Helper T cell (primary cell): ENCODE measurements around the genes NOX1, GPRASP1, BEX2, TCEAL3, H2BW2, SLC25A53 and SERPINA7.

- PRO-cap, 2 experiments, result no peak in any of the 2 experiments
Observed at GRCh38 chrX:99066651-99067183, 1343.4 kb downstream of the PCDH19 start.

GRCh38 chrX:100648804-100649023 is 4.7 kb downstream of the SRPX2 start:
- PRO-cap, 2 experiments, result no peak in any of the 2 experiments

- PRO-cap, 2 experiments, result peak in 2 of 2 experiments; most common plus-strand start chrX:100830904 (in 2); most common minus-strand start chrX:100830845 (in 1)
Observed at GRCh38 chrX:100830581-100830990, 10.4 kb downstream of the CSTF2 start.

GRCh38 chrX:100874222-100874419 is at the start of gene NOX1:
NOX1 (minus strand) TSS chrX:100874359.
- PRO-cap, 2 experiments, result no peak in any of the 2 experiments

- PRO-cap, 2 experiments, result no peak in any of the 2 experiments
Observed at GRCh38 chrX:101029127-101029690, 22.7 kb downstream of the TRMT2B start.

- PRO-cap, 2 experiments, result peak in 2 of 2 experiments; most common plus-strand start chrX:102651451 (in 2); most common minus-strand start chrX:102651310 (in 2)
Observed at GRCh38 chrX:102651103-102651648, at the start of gene GPRASP1. GPRASP1 (plus strand) TSS chrX:102651483.

DNA sequence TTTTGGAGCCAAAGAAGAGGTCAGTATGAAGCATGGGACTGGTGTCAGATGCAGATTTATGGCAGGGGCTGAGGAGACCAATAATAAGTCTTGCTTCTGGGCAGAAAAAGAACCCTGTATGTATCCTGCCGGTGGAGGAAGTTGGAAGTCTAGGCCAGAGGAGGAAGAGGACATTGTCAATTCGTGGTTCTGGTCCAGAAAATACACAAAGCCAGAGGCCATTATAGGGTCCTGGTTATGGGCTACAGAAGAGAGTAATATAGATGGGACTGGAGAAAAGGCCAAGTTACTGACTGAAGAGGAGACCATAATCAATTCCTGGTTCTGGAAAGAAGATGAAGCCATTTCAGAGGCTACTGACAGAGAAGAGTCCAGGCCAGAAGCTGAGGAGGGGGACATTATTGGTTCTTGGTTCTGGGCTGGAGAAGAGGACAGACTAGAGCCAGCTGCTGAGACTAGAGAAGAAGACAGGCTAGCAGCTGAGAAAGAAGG is 4.6 kb downstream of the GPRASP1 start:
- PRO-cap, 2 experiments, result no peak in any of the 2 experiments

DNA sequence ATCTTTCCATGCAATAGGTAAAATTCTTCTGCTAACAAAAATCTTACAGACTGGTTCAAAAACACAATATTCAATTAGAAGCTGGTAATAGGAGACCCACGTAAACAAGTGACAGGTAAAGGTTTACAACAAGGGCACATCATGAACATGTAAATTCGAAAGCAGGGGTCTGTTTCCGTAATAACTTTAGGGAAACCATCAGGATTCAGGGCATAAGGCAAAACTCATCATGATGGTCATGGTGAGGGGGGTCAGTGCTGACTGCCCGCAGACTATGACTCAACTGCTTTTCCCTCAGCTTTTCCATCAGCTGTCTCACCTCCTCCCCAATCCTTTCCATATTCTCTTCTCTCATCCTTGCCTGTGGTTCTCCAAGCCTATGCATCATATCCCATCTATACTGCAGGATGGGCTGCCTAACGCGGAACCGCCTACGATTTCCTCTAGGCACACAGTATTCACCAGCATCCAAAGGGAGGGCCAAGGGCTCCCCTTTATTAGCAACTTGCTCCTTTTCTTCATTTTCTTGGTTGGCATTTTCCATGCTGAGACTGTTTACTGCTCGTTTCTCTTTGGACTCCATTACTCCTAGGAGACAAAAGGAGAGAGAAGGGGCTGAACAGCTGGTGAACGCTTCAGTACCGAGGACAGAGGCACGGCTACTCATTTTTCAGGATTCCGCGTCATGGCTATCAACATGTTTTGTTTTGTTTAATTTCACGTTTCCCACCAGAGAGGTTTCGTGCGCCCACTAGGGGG is 1.1 kb downstream of the BEX1 start:
- PRO-cap, 2 experiments, result no peak in any of the 2 experiments

GRCh38 chrX:103310686-103311419 is at the start of gene BEX2:
BEX2 (minus strand) TSS chrX:103310990.
- PRO-cap, 2 experiments, result peak in 2 of 2 experiments; most common minus-strand start chrX:103310967 (in 2)

- PRO-cap, 2 experiments, result no peak in any of the 2 experiments
Observed at GRCh38 chrX:103376699-103377391, 507 bp downstream of the BEX3 start.

DNA sequence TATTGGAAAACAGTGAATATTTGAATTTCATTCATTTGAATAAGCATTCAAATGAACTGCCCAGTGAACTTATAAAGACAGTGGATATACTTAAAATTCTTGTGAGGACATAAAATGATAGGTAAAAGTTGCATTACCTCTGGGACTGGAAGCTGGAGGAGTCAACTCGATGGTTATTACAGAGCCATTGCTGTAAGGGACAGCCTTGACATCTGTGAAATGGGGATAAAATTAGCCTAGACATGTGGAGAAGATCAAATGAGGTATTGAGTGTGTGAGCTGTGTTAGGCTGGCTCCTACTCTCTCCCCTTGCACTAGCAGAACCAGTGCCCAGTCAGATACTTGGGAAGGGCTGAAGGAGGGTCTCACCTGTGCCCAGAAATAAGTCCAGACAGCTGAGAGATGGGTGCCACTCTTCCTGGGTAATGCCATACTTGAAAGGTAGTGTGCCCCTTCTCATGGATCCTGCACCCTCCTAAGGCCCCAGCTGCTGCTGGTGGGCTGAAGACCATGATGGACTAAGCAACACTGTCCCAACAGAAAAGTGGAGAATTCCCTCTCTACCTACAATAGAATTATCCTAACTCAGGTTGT is 2.5 kb downstream of the TCEAL4 start:
- PRO-cap, 2 experiments, result no peak in any of the 2 experiments

DNA sequence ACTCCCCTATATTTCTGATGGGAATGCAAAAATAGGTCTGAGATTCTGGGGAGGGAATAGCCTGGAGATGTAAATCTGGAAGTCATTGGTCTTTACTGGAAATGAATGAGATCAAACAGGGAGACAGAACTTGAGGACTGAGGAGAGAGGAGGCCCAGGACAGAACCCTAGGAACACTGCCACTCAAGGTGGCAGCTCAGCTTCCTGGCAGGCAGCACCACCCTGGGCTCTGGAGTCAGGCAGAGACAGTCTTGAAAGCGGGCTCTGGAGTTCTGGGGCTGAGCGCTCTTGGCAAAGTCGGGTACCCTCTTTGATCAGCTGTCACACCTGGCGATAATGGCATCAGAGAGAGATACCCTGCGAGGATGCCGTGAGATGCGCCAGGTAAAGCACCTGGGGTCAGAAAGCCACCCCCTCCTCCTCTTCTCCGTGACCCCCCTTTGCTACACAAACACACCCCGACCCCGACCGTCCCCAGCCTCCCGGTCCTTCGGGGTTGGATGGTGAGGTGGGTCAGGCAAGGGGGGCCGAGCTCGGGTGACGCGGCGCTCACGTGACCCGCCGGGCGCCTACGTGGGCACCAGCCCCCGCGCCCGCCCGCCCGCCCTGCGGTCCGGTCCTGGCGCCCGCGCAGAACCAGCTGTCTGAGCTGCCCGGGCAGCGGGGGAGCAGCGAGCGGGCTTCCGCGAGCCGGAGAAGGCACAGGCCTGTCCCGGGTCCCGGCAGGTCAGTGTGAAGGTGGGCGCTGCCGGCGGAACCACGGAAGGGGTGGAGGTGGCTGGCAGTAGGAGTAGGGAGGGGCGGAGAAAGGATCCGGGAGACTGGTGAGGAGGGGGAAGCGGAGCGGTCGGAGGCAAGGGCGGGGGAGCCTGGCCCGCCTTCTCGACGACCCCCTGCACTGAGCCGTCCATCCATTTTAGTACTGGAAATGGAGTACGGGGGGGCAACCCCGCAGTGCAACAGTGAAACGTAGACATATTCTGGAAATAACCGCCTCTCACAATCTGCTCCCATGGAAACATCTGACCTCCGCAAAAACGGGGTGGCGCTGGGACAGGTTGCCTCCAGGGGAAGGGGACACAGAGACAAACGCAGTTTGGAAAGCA is at the start of gene TCEAL3:
Gene TCEAL3 (plus strand): TSS at position 631 of the 1,106 bp plus-strand sequence.
- PRO-cap, 2 experiments, result peak in 2 of 2 experiments; most common plus-strand start position 609 of the sequence (in 1); most common minus-strand start position 921 of the sequence (in 2)

DNA sequence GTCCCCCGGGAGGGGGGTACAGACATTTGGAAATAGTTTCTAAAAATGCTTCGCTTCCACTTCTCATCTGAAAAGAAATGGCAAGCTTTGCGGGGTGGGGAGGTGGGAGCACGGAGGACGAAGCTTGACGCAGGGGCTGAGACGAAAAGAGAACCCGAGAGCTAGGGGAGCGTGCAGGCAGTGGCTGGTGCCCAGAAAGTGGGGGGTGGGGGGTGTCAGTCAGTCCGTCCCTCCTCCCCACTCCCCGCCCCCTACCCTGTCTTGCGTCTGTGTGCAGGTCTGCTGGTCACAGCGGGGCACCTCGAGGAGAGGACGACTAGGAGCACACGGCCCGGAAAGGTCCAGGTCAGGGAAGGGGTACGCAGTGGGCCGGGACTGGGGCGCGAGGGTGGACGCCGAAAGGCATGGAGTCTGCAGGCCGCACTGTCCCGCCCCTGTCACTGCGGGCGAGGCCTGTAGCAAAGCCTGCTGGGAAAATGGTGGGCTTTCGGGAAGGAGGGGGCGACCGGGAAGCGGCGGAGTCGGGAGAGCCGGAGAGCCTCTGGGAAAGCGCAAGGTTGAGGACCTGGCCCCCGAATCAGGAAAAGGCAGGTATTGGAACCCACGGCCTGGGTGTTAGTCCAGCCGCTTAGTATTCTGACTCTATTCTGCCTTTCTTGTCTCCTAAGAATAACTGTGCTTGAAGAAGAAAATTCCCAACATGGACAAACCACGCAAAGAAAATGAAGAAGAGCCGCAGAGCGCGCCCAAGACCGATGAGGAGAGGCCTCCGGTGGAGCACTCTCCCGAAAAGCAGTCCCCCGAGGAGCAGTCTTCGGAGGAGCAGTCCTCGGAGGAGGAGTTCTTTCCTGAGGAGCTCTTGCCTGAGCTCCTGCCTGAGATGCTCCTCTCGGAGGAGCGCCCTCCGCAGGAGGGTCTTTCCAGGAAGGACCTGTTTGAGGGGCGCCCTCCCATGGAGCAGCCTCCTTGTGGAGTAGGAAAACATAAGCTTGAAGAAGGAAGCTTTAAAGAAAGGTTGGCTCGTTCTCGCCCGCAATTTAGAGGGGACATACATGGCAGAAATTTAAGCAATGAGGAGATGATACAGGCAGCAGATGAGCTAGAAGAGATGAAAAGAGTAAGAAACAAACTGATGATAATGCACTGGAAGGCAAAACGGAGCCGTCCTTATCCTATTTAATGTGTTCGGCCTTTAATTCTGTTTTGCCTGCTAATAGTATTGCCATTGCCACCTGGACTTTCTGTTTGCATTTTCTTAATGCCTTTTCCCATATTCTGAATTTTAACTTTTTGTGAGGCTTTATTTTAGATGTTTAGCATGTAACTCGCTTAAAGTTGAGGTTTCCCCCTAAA is 918 bp downstream of the TCEAL1 start:
- PRO-cap, 2 experiments, result peak in 1 of 2 experiments; most common plus-strand start position 289 of the sequence (in 1); most common minus-strand start position 182 of the sequence (in 1)

DNA sequence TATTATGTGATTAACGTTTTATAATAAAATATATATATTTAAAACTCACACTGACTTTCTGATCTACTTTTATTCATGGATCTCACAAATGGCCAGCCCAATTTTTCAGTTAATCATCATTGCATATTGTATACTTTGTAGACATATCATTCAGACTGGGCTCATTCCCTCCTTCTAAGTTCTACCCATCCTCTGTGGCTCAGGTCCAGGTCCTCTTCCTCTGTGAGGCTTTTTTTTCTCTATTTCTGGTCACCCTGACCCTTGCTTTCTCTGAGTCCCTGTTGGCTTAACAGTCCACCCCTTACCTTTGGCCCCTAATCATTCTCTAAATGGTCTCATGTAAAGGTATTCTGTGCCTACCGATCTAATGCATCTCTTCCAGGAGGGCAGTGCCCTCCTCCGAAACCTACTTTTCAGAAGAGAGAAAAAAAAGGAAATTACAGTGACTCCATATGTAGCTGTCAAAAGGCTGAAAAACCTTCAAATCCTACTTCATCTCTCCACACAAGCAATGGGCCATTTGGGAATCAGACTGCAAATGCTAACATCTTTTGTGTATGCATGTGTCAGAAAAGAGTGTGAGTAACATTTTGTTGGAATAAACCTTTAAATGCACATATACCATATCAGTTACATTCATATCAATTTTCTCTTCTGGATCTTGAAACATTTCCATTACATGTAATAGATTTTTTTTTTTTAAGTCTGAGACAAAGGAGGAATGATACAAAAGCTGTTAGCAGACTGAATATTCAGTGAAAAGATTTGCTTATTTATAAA is 2.7 kb downstream of the MORF4L2 start:
- PRO-cap, 2 experiments, result no peak in any of the 2 experiments

DNA sequence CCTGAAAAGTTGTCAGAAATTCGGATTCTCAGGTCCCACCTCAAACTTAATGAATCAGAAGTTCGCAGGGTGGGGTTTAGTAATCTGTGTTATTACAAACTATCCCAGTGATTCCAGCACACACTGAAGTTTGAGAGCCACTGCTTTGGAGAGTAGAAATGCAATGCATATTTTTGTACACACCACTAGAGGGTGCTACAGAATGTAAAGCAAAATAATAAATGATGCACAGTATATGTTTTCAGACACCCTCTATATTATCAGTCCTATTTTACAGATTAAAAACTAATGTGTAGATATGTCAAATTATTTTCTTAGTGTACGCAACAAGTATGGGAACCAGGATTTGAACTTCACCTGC is 2.5 kb upstream of the MORF4L2 start:
- PRO-cap, 2 experiments, result no peak in any of the 2 experiments

DNA sequence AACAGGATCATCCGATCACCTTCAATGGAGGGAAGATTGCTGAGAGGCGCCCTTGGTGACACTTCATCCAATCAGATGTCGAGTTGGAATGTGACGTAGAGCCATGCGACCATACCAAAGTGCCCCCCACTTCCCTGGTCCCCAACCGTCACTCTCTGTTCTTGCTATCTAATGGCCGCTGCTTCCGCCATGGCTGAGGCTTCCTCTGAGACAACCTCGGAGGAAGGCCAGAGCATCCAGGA is at the start of gene H2BW2:
Gene H2BW2 (plus strand): TSS at position 151 of the 242 bp plus-strand sequence.
- PRO-cap, 2 experiments, result no peak in any of the 2 experiments

DNA sequence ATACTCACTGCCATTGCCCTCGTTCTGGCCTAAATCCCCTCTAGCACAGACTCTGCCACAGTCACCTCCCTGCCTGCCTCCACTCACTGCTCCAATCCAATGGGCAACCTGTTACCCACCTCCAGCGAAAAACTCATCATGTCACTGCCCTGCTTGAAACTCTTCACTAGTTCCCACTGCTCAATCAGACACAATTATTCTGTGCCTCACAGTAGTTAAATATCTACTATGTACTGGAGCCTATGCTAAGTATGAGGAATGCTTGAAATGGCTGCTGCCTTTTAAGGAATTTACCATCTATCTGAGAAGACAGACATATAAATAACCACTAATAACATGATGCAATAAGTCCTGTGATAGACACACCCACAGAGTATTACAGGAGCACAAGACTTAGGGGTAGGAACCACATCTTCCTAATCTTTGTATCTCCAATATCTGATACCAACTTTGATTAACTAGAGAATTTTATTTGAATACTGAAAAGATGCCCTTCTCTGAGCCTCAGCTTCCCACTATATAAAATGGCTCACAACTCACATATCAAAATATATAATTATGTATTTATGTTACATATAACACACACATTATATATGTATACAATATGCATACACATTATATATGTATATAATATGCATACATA is 21.1 kb downstream of the SLC25A53 start:
- PRO-cap, 2 experiments, result no peak in any of the 2 experiments

DNA sequence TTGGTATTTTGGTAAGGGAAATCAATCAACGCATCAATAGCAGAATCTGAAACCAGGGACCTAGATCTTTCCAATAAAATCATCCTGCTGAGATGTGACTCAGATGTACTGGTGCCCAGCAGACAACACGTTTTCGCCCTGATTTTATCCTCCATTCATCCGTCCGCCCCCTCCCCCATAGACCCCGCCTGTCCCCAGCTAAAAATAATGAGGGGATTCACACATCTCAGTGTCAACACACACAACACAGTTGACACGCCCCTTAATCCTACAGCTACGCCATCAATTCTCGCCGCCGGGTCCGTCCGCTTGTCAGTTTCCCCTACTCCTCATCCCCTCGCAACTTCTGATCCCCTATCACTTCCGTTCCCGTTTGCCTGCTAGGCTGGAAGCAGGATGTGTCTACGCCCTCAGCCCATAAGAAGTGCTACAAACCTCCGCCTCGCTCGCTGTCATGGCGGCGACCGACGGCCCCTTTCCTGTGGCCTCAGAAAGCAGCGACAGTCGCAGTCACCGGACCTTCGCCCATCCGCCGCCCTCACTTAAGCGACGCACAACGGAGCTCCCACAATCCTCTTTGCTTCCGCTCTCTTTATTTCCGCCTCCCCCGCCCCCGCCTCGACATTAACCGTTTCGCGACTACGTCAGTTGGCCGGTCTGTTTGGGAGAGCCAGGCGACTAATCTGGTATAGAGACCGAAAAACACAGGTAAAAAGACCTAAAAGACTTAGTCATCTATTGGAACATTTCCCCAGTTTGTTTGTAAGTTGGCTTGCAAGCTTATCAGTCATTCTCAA is at the start of gene SLC25A53:
Gene SLC25A53 (minus strand): TSS at position 567 of the 797 bp plus-strand sequence.
- PRO-cap, 2 experiments, result peak in 2 of 2 experiments; most common plus-strand start position 265 of the sequence (in 1); most common minus-strand start position 548 of the sequence (in 2)

- PRO-cap, 2 experiments, result no peak in any of the 2 experiments
Observed at GRCh38 chrX:106038609-106038879, at the start of gene SERPINA7. SERPINA7 (minus strand) TSS chrX:106038727.

DNA sequence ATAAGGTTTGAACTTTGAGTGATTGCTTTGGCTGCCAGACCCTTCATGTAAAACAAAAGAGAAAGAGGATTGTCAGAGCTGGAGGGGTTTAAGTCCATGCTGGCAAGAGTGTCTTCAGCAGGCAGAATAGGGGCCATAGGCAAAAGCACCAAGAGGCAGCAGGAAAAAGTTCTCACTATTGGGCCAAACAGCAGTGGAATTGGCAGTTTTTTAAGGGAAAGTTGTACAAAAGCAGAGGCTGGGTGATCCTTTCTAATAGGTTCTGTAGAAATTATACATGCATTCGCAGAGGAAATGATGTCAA is 305 bp upstream of the SERPINA7 start:
- PRO-cap, 2 experiments, result no peak in any of the 2 experiments